ENCODE results near the genes ANKRD7, FAM3C and SLC13A1.

GRCh38 chr7:117630556-117630984 lies 150.7 kb downstream of the CFTR start:
- RRBS, 2 experiments, result no CpG with 5 or more reads among the region's 4 CpGs

GRCh38 chr7:117773678-117773943 lies 99.6 kb downstream of the CTTNBP2 start:
- RRBS, 2 experiments, result no CpG with 5 or more reads among the region's 3 CpGs

DNA sequence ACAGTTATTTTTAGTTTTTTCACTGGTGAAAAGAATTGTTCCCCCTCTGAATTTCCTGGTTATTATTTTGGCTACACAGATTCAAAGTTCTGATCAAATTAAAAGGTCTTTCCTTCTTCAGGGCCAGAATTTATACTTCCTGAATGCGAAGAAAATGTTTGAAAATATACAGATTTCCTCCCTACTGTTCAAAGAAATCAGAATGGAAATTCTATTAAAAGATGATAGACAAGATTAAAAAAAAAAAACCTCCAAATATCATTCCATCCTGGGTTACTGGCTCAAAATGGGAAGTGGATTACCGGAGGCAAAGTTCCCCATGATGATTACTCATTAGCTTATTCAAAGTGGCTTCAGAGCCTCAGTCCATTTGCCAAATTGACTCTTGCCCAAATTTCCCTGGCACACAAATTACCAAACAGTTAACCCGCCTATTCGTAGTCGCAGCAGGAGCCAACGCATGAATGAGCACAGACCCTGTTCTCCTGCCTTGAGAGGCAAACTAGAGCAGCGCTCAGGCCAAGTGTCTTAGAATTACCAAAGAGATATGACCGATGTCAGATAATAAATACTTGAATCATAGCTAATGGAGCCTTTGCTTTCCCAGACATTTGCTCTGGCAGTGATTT lies 65.1 kb downstream of the CTTNBP2 start:
- RRBS, 2 experiments, result no CpG with 5 or more reads among the region's 8 CpGs

- RRBS, 2 experiments, result no CpG with 5 or more reads among the region's 18 CpGs
Observed at GRCh38 chr7:117871722-117872537, 1.3 kb downstream of the CTTNBP2 start.

- RRBS, 2 experiments, result 81% methylated on average over 8 of the region's 19 CpGs; no CpG with 5 or more reads in 1 of the 2 experiments
Observed at GRCh38 chr7:118224380-118224975, at the start of gene ANKRD7. Gene ANKRD7 (plus strand): TSS chr7:118224704.

GRCh38 chr7:119472391-119472699 lies 800.6 kb upstream of the KCND2 start:
- RRBS, 2 experiments, result no CpG with 5 or more reads among the region's 5 CpGs

- RRBS, 2 experiments, result no CpG with 5 or more reads among the region's 4 CpGs
Observed at GRCh38 chr7:119695933-119696359, 577.0 kb upstream of the KCND2 start.

DNA sequence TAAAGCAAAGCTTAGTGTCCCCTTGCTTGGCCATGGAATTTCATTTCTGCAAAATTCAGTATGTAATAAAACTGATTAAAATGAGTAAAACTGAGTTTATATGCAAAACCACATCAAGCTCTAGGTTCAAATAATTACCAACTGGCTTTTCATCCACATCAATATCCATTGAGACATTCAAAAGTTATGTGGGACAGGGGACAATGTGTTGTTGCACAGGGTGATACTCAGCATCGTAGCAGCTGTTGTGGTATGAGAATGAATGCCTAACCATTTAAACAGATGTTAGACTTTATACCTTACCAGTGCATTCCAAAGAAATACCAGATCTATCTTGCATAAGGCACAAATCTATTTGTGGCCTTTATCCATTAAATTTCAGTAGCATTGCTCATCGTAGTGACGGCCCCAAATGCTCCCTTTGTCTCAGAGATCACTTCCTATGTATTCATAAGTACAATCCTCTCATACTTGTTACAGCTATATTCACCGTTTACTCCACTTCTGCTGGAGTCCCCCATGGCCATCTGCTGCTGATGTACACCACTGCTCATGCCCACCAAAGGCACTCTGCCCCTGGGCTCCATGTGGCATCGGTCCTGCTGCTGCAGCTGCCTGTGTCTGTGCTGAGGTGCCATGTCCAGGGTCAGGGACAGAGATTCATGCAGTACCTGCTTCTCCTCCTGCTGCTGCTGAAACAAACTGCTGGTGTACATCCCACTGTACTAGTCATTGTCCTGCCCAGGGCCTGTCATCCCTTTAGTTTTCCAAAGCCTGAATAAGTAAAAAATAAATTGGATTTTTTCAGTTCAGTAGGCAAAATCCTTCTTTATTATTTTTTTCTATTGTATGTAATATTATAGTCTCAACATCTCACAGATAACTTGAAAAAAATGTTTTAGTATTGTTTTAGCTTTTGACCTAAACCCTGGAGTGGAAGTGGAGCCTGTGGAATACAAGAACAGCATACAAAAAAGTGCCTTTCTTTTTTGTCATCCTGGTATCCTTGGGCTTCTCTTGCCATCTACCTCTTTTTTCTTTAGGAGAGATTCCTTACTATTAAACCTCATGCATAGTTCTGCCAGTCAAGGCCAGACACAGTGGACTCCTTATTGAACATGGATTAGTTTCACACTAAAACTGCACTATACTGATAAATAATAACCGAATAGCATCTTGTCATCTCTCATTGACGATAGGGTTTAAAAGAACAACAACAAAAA lies 96.5 kb downstream of the CPED1 start:
- RRBS, 2 experiments, result no CpG with 5 or more reads among the region's 7 CpGs

GRCh38 chr7:121186704-121187418 lies 141.9 kb upstream of the WNT16 start:
- RRBS, 2 experiments, result no CpG with 5 or more reads among the region's 3 CpGs

DNA sequence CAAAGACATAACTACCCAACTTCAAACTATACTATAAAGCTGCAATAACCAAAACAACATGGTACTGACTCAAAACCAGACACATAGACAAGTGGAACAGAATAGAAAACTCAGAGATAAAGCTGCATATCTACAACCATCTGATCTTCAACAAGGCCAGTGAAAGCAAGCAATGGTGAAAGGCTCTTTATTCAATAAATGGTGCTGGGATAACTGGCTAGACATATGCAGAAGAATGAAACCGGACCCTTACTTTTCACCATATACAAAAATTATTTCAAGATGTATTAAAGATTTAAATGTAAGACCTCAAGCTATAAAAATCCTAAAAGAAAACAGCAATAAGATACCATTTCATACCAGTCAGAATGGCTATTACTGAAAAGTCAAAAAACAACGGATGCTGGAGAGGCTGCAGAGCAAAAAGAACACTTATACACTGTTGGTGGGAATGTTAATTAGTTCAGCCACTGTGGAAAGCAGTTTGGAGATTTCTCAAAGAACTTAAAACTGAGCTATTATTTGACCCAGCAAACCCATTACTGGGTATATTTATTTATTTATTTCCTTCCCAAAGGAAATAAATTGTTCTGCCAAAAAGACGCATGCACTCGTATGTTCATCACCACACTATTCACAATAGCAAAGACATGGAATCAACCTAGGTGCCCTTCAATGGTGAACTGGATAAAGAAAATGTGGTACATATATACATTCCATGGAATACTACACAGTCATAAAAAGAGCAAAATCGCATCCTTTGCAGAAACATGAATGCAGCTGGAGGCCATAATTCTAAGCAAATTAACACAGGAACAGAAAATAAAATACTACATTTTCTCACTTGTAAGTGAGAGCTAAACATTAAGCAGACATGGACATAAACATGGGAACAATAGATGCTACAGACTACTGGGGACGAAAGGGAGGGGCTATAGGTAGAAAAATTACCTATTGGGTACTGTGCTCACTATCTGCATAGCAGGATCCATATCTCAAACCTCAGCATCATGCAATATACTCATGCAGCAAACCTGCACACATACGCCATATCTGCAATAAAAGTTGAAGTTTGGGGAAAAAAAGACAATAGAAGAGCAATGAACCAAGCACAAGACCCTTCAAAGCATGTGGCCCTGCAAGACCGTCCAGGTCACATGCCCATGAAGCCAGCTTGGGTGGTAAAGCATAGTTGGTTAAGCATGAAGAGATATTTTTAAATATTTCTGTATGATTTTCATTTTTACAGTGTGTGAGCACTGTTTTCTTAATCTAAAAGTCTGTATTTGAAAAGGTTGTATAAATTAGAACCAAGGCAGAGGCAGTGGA lies 72.2 kb upstream of the WNT16 start:
- RRBS, 2 experiments, result no CpG with 5 or more reads among the region's 8 CpGs

- RRBS, 2 experiments, result no CpG with 5 or more reads among the region's 16 CpGs
Observed at GRCh38 chr7:121301987-121303223, 26.4 kb upstream of the WNT16 start.

DNA sequence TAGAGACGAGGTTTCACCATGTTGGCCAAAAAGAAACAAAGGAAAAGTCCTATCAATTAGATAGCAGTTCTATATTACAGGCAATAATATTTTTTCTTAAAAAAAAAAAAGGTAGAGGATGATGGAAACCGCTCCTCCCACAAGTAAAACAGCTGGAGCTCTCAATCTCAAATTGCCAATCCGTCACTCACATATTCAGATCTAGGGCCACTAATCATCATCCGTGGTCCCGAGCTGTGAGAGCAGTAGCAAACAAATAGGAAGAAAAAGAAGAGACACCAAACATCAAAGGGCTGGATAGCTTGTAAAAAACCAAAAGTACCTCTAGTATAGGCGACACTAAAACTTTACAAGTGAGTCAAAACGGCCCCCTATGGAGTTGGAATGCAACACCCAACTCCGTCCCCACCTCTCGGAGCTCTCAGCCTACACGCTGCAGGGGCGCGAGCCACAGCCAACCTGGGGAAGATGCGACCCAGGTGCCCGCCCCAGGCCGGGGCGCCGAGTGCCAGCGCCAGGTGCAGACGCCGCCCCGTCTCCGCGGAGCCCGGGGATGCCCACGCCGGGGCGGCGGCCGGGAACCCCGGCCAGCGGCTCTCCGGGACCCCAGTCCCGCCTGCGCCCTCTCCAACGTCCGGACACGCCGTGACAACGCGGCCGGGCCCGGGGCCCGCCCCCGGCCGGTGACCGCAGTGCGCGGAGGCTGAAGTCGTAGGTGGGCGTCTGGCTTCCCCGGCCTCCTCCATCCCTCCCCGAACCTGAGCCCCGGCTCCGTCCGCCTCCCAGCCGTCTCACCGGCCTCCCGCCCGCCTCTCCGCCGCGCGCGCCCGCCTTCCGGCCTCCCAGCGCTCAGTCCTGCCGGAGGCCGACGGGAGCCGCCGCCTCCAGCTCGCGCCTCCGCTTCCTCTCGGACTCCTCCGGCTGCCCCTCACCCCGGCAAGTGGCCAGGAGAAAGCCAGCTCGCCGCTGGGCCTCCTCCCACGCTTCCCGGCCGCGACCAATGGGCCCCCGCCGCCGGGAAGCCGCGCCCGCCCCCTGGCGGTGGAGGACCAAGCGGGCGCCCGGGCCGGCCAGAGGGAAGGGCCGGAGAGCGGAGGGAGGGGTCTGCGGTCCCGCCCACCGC lies at the start of gene FAM3C:
Gene FAM3C (minus strand): TSS at position 942 of the 1,123 bp plus-strand sequence.
- RRBS, 2 experiments, result 1 to 2% methylated on average over 35 to 39 of the region's 100 CpGs

GRCh38 chr7:122284261-122284586 lies 20.3 kb downstream of the FEZF1 start:
- RRBS, 2 experiments, result no CpG with 5 or more reads among the region's 10 CpGs

GRCh38 chr7:122284587-122285229 lies 19.8 kb downstream of the FEZF1 start:
- RRBS, 2 experiments, result no CpG with 5 or more reads among the region's 25 CpGs

DNA sequence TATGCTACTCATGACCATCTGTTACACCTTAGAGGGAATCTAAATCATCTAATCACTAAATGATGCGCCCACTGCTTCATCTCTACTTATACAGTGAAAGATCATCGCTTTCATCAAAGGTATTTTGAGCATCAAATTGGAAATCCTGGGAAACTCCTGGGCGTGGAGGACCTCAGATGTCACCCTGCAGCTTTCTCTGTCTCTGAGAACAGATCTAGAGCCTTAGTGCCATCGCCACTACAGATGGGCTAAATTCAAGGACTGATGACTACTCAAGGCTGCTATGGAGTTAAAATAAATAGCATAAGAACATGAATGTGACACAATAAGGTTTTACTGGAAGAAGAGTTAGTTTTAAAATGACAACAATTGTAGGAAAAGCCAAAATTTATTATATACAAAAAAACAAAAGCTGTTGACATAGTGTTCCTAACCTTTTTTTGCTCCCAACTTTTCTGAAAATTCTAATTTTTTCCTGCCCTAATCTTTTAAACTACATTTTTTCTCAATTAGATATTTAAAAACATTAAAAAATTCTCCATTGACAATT lies 74.3 kb upstream of the FEZF1 start:
- RRBS, 2 experiments, result no CpG with 5 or more reads among the region's 4 CpGs

- RRBS, 2 experiments, result no CpG with 5 or more reads among the region's 4 CpGs
Observed at GRCh38 chr7:122884197-122884509, 2.1 kb downstream of the CADPS2 start.

- RRBS, 2 experiments, result no CpG with 5 or more reads among the region's 5 CpGs
Observed at GRCh38 chr7:123199628-123200221, at the start of gene SLC13A1. Gene SLC13A1 (minus strand): TSS chr7:123199969.

- RRBS, 2 experiments, result no CpG with 5 or more reads among the region's 4 CpGs
Observed at GRCh38 chr7:123609135-123609830, 7.7 kb downstream of the ASB15 start.

DNA sequence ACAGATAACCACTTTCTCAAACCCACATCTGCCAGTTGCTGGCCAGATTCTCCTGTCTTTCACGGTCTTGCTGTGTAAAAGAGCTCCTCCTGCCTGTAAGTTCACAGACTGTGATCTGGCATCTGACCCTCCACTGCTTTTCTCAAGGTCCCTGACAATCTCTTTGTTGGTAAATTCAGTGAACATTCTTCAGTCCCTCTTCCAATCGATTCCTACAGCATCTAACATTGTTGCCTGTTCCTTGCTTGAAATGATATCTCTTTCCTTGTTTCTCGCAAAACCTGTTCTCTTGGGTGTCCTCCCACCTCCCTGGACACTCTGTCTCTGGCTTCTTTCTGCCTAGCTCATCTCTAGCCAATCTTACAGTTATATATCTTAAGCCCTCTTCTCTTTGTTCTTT lies 18.4 kb upstream of the LMOD2 start:
- RRBS, 2 experiments, result no CpG with 5 or more reads among the region's 3 CpGs

DNA sequence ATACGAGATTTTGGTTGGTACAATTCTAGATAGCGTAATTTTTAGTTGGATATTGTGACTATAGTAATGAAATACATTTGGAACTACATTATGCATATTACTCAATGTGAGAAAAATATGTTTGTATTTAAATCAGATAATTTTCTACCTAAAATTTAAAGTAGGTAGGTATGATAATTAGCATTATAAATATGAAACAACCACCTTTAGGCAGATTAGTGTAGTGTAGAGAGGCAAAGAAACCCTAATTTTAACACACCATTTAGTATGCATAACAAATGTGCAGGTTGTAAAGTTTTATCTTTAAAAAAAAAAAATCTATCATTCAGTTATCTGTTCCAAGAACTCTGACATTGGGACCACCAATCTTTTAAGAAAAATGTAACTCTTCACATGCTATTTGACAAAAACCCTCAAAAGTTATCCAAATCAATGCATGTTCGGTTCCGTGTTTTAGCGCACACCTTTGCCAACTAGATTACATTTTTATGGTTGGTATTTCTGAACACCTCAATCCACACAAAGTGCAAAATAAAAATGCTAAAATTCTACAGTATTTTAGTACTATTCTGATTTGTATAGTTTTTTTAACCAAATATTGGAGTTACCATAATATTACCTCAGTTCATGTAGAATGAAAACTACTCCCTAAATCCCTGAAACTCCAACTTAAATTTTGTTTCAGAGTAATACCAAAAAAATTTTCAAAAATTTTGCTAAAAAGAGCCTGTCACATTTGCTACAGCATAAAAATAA lies 27.6 kb downstream of the LMOD2 start:
- RRBS, 2 experiments, result no CpG with 5 or more reads among the region's 5 CpGs

All from bronchial epithelial cell (primary cell).